Gastroesophageal sphincter (tissue), 4 donors: ENCODE data around the gene SULT1A4.

DNA sequence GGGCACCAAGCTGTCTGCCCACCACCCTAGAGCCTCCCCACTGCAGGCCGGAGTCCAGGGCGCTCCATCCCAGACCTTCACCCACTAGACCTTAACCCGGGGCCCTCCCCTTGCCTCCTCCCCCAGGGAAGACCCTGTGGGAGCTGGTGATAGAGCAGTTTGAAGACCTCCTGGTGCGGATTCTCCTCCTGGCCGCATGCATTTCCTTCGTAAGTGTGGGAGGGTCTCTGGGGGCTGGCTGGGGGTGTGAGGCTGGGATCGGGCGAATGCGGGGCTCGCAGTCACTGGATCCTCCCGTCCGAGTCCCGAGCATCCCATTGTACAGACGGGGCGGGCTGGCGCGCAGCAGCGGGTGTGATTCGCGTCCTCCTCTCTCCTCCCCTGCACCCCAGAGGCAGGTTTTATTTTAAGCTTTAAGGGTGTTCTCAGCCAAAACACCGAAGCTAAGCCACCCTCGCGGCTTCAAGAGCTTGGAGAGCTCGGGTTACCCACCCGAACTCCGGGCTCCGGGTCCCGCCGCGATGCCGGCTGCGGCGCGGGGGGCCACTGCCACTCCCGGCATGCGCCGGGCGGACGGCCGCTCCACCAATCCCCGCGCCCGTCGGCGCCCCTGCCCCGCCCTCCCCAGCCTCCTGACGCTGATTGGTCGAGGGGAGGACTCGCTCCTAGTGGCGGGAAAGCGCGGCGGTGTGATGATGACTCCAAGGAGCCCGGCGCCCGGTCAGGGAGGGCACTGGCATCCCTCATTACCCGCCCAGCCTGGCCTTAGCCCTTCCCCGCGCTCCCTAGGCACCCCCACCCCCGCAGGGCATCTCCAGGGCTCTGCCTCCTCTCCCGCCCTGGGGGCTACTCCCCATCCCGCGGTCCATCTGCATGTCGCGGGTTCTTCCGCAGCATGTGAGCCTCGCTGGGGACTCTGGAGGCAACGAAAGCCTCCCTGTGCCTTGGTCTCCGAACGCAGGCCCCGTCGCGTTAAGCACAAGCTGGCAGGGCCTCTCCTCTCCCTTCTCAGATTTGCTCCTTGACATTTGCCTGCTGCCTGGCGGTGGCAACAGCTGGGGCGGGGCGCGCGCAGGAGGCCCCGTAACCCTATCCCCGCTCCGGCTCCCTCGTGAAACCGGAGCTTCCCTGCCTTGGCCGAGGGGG lies 1.5 kb downstream of the ATP2A1 start:
- PRO-cap: no peak
- RAMPAGE, long total RNA, 4 experiments: start-site peak on the minus strand in 3 of 4 experiments, centred at positions 539 to 553 of the sequence, 7 to 22 reads per replicate

- PRO-cap: no peak
- RAMPAGE, long total RNA, 4 experiments: no peak in any of the 4 experiments
Measured at GRCh38 chr16:28882613-28883214, 4.4 kb downstream of the ATP2A1 start.

DNA sequence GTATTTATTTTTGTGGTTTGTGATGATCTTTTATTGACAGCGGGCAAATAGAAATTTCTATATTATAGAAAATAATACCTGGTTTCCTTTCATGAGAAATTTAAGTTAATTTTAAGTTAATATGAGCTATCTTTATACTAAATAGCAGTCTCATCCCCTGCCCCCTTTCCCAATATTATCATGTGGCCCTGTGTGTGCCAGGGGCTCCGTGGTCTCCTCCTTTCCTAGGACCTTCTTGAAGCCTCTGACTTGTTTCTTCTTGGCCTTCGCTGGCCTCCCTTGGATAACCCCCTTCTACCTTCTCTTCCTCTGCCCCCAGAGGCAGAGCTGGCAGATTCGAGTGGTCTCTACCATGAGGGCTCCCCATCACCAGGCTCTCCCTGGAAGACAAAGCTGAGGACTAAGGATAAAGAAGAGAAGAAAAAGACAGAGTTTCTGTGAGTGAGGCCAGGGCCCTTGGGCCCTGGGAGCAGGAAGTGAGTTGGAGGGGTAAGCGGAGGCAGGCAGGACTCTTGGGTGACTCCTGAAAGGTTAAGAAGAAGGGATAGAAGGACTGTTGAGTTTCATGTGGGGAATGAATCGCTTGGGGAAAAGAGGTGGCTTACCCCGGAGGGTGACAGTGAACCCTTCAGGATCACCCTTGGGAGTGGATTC lies 3.6 kb downstream of the NFATC2IP start:
- PRO-cap: no peak
- RAMPAGE, long total RNA, 4 experiments: no peak in any of the 4 experiments

GRCh38 chr16:29028986-29029766 lies 44.3 kb downstream of the LAT start:
- PRO-cap: no peak
- RAMPAGE, long total RNA, 4 experiments: no peak in any of the 4 experiments

- PRO-cap: no peak
- RAMPAGE, long total RNA, 4 experiments: no peak in any of the 4 experiments
Measured at GRCh38 chr16:29106164-29106766, 121.4 kb downstream of the LAT start.

GRCh38 chr16:29107166-29107853 lies 122.5 kb downstream of the LAT start:
- PRO-cap: no peak
- RAMPAGE, long total RNA, 4 experiments: no peak in any of the 4 experiments

DNA sequence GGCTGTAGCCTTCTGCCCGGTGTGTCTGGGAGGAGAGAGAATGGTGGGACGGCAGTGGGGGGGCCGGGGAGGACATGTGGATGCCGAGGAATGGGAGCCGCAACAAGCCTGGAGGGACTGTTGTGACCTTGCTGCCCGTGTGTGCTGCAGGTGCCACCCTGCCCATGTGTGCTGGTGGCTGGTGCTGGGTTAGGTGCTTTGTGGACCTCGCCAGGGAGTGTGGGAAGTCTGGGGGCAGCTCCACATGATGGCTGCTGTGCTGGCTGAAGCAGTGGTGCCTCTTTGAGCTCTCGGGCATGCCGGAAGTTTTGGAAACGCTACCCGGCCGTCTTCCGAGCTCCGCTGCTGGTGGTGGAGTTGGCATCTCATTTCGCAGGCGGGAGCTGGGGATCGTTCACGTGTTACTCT lies 132.2 kb downstream of the LAT start:
- PRO-cap: no peak
- RAMPAGE, long total RNA, 4 experiments: no peak in any of the 4 experiments

DNA sequence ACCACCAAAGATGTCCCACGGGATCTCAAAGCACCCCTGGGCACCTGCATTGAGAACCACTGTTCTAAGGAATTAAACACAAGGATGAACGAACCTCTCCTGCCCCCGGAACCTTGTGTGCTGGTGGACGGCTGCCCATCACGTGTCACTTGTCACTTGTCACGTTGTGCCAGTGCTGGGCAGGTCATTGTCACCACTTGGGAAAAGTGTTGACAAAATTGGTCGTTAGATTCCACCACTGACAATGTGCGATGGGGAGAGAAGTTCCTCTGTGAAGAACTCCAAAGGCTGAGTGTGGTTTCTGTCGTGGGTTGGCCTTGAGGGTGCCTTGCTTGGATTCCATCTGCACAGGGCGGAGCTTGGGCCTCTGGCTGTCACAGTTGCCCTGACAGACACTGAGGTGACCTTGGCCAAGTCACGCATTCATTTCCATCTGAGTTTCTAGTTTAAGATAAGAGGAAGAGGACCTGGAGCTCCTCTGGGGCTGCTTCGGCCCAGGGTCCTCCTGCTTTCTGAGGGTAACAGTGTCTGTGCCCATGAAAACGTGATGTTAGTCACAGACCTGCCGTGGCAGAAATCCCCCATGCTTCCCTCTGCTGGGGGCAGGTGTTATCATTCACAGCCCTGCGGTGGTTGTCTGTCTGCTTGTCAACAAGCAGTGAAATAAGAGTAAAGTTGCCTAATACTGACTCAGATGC lies 133.5 kb downstream of the LAT start:
- PRO-cap: unidirectional peak, minus-strand start at position 294 of the sequence
- RAMPAGE, long total RNA, 4 experiments: no peak in any of the 4 experiments

- PRO-cap: bidirectional peak, plus-strand start at chr16:29186975, minus-strand start at chr16:29186802
- RAMPAGE, long total RNA, 4 experiments: no peak in any of the 4 experiments
Measured at GRCh38 chr16:29186548-29187202, 201.8 kb downstream of the LAT start.

DNA sequence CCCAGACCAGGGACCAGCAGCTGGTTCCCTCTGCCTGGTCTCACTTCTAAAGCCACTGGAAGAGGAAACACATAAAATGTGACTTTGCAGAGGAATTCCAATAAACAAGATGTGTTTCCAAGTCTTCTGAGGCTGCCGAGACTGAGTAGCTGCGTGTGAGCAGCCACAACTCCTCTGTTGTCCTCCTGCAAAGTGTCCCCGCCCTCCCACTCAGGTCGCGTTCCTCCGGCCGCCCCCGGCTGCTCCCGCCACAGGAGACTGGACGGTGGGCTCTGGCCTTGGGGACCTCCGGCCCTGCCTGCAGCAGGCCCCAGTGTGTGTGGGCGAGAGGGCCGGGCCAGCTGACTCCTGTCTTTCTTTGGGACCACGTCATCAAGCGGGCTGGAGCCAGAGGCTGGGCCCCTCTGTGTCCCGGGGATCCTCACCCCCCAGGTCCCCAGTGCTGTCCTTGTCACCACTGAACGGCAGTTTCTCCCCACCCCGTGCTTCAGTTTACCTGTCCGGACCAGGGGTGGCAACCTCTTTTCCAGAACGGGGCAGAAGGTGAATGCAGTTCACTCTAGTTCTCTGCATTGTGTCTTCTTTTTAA lies 175.3 kb downstream of the NPIPB11 start:
- PRO-cap: no peak
- RAMPAGE, long total RNA, 4 experiments: no peak in any of the 4 experiments

- PRO-cap: no peak
- RAMPAGE, long total RNA, 4 experiments: no peak in any of the 4 experiments
Measured at GRCh38 chr16:29291259-29292125, 115.0 kb downstream of the NPIPB11 start.

DNA sequence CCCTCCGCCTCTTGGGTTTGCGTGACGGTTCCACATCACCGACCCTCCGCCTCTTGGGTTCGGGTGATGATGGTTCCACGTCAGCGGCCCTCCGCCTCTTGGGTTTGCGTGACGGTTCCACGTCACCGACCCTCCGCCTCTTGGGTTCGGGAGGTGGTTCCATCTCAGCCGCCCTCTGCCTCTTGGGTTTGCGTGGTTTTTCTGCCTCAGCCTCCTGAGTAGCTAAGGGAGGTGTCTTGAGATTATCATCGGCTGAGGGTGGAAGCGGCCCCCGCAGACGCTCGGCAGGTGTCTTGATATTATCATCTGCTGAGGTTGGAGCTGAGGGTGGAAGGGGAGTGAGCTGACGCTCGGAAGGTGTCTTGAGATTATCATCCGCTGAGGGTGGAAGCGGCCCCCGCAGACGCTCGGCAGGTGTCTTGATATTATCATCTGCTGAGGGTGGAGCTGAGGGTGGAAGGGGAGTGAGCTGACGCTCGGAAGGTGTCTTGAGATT lies 25.0 kb downstream of the NPIPB11 start:
- PRO-cap: no peak
- RAMPAGE, long total RNA, 4 experiments: no peak in any of the 4 experiments

GRCh38 chr16:29459489-29460130 lies at the start of gene SULT1A4:
Gene SULT1A4, plus strand, starts transcription at chr16:29459913.
- PRO-cap: no peak
- RAMPAGE, long total RNA, 4 experiments: no peak in any of the 4 experiments

DNA sequence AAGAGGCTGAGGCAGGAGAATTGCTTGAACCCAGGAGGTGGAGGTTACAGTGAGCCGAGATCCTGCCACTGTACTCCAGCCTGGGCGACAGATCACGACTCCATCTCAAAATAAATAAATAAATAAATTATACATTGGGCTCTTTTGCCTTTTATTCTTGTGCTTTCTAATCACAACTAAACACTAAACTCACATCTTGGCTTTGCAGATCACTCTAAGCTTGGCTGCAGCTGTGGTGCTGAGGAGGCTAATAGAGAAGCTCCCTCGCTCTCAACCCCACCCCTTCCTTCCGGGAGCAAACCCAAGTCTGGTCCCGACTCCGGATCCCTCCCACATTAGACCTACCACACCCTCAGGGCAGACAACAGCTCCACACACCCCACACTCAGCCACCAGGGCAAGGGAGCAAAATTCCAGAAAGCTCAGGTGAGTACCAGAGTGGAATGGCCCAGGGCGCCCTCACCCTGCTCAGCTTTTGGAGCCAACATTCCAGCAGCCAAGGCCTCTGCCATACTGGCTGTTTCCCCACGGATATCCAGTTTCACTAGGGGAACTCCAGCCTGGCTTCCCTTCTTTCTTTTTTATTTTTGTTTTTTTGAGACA lies 9.9 kb downstream of the SULT1A4 start:
- PRO-cap: no peak
- RAMPAGE, long total RNA, 4 experiments: no peak in any of the 4 experiments

DNA sequence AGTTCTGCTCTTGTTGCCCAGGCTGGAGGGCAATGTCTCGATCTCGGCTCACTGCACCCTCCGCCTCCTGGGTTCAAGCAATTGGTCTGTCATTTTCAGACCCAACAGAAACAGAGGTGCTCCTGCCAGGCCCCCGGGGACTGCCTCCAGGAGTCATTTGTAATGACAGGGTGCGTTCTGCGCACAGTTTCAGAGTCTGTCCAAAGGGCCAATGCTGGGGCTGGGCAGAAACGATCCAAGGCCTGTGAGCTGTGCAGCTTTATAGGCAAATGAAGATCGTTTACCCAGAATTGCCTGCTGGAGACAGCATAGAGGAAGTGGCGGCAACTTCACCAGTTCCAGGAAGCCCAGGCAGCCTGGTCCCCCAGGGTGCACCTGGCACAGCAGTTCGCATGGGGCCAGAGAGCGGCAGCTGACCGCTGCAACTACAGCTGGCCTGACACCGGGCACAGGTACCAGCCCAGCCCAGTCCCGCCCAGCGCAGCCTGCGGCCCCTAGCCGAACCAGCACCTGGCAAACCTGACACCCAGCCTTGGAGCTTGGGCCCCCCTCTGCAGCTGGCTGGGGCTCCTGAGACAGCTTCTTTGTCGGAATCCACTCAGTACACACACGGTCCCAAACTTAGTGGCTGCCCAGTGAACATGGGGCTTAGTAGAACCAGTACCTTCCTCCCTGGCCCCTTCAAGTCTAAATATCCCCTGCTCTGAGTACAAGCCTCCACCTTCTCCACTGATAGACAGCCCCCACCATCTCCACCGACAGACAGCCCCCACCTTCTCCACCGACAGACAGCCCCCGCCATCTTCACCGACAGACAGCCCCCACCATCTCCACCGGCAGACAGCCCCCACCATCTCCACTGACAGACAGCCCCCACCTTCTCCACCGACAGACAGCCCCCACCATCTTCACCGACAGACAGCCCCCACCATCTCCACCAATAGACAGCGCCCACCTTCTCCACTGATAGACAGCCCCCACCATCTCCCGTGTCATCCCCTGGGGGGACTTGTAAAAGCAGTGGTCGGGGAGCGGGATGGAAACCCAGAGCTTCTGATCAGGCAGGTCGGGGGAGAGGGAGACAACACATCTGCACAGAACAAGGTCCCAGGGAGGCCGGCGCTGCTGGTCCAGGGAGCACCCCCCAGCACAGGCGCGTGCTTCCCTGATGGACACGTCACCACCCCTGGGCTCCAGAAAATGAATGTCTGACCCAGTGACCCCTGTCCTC lies 62.7 kb upstream of the SPN start:
- PRO-cap: unidirectional peak, plus-strand start at position 386 of the sequence
- RAMPAGE, long total RNA, 4 experiments: no peak in any of the 4 experiments

DNA sequence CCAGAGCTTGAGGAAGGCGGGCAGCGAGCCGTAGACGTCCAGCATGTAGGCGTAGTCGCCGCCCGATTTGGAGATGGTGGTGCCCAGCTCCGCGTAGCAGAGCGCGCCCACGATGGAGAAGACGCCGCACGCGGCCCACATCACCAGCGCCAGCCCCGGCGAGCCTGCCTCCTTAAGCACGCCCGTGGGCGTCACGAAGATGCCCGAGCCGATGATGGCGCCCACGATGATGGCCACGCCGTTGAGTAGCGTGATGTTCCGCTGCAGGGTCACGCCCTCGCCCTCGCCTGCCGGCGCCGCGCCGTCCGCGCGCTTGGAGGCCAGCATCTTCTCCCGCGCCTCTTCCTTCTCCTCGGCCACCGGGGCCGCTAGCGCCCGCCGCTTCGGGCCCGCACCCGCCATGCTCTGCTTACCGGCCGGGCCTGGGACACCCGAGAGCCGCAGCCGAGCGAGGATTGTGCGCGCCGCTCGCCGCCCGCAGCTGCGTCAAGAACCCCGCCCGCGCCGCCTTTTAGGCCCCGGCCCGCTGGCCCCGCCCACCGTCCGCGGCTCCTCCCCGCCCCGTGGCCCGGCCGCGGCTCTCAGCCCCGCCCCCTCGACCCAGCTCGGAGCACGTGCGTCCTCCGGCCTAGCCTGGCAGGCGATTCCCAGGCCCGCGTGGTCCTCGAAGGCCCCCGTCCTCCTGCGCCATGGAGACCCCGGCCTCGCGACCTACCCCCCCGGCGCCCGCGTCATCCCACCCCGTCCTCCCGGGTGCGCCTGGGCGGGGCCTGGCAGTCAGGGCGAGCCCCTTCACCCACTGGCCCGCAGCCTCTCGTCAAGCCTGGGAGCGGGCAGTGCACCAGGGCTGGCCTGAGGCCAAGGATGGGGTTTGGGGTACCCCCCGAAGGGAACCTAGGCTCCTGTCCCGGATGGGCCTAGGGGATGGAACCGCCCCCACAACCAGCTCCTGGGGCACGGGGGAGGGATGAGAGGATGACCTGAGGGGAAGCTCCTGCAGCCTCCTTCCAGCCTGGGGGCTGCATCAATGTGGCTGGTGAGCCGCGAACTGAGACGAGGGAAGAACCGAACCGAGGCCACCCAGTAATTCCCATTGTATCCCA lies 49.5 kb upstream of the SPN start:
- PRO-cap: unidirectional peak, minus-strand start at position 210 of the sequence; unidirectional peak, minus-strand start at position 485 of the sequence; unidirectional peak, minus-strand start at position 528 of the sequence
- RAMPAGE, long total RNA, 4 experiments: no peak in any of the 4 experiments

GRCh38 chr16:29645542-29646204 lies 17.4 kb upstream of the SPN start:
- PRO-cap: no peak
- RAMPAGE, long total RNA, 4 experiments: no peak in any of the 4 experiments

- PRO-cap: no peak
- RAMPAGE, long total RNA, 4 experiments: no peak in any of the 4 experiments
Measured at GRCh38 chr16:29721394-29721982, 24.3 kb downstream of the C16orf54 start.

DNA sequence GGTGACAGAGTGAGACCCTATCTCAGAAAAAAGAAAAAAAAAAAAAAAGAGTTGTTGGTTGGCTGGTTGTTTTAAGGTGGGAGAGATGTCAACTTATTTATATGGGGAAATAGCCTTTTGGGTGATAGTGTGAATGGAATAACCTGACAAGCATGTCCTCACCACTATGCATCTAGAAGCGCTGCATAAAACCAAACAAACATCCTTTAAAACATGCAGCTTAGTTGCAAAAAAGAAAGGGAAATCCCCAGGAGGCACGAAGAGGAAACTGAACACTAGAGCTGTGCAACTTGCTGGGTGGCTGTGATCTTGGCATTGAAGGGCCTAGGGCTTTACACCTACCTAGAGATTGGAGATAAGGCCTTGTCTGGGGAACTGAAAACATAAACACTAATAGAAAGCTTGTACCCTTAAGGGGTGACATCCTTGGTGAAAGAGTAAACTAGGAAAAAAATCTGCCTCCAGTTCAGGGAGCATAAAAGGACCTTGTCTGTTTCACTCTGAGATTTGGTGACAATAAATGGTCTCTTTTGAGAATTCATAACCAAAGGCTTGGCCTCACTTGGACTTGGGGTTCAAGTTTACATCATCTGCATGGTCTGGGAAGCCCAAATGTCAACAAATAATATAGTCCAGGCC lies 7.2 kb downstream of the C16orf54 start:
- PRO-cap: no peak
- RAMPAGE, long total RNA, 4 experiments: no peak in any of the 4 experiments

GRCh38 chr16:29740296-29740837 lies 5.4 kb downstream of the C16orf54 start:
- PRO-cap: no peak
- RAMPAGE, long total RNA, 4 experiments: no peak in any of the 4 experiments